ENCODE data around the gene FAM120AOS.

- RRBS, result 58% methylated on average over 21 of the region's 77 CpGs
These were observed 105.4 kb upstream of the FAM120A start for GRCh38 chr9:93345714-93346844.

- RRBS, result 0% methylated on average over 2 of the region's 45 CpGs
These were observed at the start of gene FAM120AOS for GRCh38 chr9:93452843-93454055. Gene FAM120AOS, minus strand, starts transcription at chr9:93453581.

DNA sequence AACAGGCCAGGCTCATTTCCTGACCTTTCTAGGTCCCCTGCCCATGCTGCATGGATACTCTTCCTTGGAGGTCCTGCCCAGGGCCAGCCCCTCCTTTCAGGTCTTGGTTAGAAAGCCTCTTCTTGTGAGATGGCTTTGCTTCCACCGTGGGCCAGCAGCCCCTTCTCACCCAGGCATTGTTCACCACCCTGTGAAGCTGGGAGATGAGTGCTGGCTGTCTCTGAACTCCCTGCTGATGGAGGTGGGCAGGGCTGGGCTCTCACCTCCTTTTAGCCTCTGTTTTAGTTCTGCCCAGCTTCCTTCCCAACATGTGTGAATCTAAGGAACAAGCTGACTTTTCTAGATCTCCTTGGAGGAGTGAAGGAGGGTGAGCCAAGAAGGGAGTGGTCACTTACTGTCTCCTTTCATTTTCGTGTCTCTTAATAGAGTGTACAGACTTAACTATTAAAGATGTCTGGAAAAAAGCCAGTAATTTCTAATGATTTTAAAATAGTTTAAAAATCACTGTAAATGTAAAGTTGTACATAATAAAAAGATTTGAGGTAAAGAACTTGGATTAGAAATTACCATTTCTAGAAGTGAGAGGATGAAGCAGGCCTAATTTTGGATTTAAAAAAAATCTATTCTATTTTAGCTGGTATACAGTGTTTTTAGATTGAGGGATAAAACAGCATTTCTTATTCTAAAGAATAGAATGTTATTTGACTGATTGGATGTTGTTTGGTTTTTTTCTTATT lies 15.8 kb upstream of the FAM120AOS start:
- RRBS, result no CpG with 5 or more reads among the region's 2 CpGs

GRCh38 chr9:93577629-93578034 lies 1.2 kb downstream of the PHF2 start:
- RRBS, result 47% methylated on average over 2 of the region's 12 CpGs

DNA sequence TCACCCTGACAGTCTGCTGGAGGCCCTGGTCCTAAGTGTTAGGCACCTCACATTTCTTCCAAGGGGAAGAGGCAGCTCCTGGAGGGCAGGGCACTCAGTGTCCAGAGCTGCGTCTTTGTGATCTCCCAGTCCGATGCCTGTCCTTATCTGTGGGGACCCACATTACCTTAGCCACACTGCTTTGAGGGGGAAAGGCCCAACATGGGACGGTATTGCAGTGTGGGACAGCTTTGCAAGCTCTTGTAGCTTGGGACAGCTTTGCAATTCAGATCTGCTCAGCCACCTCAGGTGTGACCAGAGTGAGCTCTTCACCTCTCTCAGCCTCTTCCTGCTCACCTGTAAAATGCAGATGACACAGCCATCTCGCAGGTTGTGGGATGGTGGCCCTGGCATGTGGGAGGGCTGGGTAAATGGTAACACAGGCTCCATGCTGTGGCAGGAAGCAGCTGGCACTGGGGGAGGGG lies 23.9 kb downstream of the PHF2 start:
- RRBS, result no CpG with 5 or more reads among the region's 4 CpGs

GRCh38 chr9:93603671-93604464 lies 27.5 kb downstream of the PHF2 start:
- RRBS, result no CpG with 5 or more reads among the region's 9 CpGs

- RRBS, result no CpG with 5 or more reads among the region's 13 CpGs
These were observed 73.2 kb downstream of the PHF2 start for GRCh38 chr9:93649543-93650115.

DNA sequence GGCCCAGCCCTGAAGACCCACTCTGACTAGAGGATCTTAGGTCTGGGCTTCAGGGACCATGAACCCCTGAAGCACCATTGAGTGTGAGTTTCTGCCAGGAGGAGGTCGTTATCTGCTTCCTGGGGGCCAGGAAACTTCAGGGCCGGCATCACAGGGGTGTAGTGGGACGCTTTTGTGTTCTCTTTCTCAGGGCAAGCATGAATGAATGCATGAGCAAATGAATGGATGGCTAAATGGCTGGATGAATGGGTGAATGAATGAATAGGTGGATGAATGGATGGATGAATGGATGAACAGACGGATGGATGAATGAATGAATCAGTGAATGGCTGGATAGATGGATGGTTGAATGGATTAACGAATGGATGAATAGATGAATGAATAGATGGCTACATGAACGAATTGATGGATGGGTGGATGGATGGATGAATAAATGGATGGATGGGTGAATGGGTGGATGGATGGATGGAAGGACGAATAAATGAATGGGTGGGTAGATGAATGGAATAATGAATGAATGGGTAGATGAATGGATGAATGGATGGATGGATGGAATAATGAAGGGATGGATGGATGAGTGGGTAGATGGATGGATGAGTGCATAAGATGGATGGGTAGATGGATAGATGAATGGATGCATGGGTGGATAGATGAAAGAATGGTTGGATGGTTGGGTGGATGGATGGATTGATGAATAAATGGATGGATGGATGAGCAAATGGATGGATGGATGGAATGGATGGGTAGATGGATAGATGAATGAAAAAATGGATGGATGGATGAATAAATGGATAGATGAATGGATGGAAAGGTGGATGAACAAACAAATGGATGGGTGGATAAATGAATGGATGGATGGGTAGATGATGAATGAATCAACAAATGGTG lies 85.0 kb downstream of the PHF2 start:
- RRBS, result no CpG with 5 or more reads among the region's 7 CpGs

DNA sequence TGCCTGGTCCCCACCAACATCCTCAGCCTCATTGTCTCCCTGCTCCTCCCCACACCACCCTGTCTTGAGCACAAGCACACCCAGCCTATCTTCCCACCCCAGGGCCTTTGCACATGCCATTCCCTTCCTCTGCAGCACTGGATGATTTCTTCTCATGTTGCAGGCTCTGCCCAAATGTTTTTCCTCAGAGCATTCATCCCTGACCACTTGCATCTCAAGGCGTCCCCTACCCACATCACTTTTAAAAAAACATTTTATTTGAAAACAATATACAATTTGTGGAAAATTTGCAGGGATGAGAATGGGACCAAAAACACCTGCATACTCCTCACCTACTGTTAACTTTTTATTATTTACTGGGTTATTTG lies 133.7 kb downstream of the BARX1 start:
- RRBS, result no CpG with 5 or more reads among the region's 1 CpG

DNA sequence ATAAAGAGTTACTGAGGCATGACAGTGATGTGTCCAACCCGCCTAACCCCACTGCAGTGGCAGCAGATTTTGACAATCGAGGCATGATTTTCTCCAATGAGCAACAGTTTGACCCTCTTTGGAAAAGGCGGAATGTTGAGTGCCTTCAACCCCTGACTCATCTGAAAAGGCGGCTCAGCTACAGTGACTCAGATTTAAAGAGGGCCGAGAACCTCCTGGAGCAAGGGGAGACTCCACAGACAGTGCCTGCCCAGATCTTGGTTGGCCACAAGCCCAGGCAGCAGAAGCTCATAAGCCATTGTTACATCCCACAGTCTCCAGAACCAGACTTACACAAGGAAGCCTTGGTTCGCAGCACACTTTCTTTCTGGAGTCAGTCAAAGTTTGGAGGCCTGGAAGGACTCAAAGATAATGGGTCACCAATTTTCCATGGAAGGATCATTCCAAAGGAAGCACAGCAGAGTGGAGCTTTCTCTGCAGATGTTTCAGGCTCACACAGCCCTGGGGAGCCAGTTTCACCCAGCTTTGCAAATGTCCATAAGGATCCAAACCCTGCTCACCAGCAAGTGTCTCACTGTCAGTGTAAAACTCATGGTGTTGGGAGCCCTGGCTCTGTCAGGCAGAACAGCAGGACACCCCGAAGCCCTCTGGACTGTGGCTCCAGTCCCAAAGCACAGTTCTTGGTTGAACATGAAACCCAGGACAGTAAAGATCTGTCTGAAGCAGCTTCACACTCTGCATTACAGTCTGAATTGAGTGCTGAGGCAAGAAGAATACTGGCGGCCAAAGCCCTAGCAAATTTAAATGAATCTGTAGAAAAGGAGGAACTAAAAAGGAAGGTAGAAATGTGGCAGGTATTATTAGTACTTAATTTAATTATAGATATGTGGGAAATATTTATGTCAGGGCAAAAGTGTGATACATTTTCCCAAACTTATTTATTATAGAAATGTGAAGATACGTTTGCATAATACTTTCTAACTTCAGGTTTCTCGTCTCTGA lies 13.8 kb downstream of the PTPDC1 start:
- RRBS, result no CpG with 5 or more reads among the region's 10 CpGs

GRCh38 chr9:94119330-94119696 lies 35.0 kb downstream of the PTPDC1 start:
- RRBS, result no CpG with 5 or more reads among the region's 16 CpGs

GRCh38 chr9:94149595-94150148 lies 65.4 kb downstream of the PTPDC1 start:
- RRBS, result no CpG with 5 or more reads among the region's 8 CpGs

- RRBS, result under 1% methylated on average over 16 of the region's 51 CpGs
These were observed 82.7 kb downstream of the PTPDC1 start for GRCh38 chr9:94166699-94167531.

GRCh38 chr9:94168613-94169221 lies 84.5 kb downstream of the PTPDC1 start:
- RRBS, result no CpG with 5 or more reads among the region's 3 CpGs

DNA sequence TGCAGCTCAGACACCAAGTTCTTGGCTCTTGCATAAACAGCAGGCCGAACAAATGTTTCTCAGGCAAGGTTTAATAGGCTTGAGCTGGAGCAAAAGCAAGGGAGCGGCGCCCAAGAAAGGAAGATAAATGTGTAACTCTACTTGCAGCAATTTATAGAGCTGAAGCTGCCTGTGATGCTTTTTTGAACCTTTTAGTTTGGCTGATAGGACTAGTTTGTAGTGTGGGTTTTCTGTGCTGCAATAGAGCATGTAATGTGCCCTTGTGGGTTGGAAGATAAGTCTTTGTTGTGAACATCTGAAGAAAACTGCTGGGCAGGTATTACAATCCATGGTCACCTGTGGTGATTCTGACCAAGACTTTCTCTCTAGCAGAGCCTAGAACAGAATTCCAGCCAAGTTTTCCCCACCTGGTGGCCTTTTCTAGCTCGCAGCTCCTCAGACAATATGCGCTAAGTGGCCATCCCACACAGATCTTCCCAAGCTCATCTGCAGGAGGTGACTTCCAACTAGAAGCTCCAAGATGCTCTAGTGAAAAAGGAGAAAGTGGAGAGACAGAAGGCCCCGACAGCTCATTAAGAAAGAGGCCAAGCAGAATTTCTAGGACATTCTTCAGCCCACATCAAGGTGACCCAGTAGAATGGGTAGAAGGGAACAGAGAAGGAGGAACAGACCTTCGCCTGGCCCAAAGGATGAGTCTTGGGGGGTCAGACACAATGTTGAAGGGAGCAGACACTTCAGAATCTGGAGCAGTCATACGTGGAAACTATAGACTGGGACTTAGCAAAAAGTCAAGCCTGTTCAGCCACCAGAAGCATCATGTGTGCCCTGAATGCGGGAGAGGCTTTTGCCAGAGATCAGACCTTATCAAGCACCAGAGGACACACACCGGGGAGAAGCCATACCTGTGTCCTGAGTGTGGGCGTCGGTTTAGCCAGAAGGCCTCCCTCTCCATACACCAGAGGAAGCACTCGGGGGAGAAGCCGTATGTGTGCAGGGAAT lies 28.7 kb downstream of the NUTM2F start:
- RRBS, result no CpG with 5 or more reads among the region's 14 CpGs

DNA sequence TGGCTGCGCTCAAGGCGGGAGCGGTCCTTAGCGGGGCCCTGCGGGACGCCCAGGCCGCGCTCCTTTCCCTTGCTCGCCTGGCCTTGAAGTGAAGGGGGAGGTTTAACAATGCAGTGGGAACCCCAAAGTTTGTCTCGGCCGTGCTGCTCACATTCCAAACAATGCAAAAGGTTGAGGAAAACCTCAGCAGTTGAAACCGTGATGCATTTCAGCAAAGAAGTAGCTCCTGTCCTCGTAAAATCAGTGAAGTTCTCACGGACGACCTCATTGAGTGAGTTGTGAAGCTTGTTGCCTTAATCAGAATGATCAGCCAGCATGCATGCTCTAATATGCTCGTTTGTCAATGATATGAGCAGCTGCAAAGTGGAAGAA lies 4.3 kb upstream of the NUTM2F start:
- RRBS, result no CpG with 5 or more reads among the region's 16 CpGs

- RRBS, result no CpG with 5 or more reads among the region's 10 CpGs
These were observed 84.7 kb downstream of the MFSD14B start for GRCh38 chr9:94458894-94459637.

GRCh38 chr9:94801183-94801722 lies 74.8 kb downstream of the AOPEP start:
- RRBS, result no CpG with 5 or more reads among the region's 2 CpGs

- RRBS, result no CpG with 5 or more reads among the region's 9 CpGs
These were observed 139.5 kb downstream of the AOPEP start for GRCh38 chr9:94865844-94866576.

GRCh38 chr9:94908917-94909430 lies 182.5 kb downstream of the AOPEP start:
- RRBS, result no CpG with 5 or more reads among the region's 10 CpGs